Bronchus (tissue), 1 donor: ENCODE data around the gene CEP135.

GRCh38 chr4:53993948-53994892 lies 70.2 kb downstream of the CHIC2 start:
- PRO-cap, result no peak

DNA sequence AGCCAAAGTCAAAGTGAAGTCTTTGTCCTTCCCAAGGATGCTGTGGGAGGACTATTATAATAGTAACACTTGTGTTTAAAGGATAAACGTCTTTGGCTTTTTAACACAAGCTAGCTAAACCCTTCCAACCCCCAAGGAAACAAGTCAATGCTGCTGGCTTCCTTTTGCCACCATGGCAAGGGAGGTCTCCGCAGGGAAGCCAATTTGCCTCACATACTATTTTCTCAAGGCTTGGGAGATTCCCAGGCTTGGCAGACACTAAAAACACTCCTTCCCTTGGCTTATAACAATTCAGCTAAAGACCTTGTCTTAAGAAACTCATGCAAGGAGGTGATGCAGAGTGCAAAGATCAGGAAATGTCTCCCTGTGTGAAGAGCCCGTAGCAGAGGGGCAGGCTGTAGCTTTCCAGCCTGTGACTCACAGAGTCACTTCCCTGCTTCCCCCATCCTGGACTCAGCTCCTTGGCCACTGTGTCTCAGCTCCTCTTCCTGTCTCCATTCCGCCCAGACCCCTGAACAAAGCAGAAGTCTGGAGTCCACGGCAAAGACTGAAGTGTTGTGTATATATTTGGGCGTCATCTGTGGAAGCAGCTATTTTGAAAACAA lies 56.2 kb downstream of the KDR start:
- PRO-cap, result no peak

- PRO-cap, result no peak
Observed at GRCh38 chr4:55172668-55173188, 47.3 kb upstream of the KDR start.

- PRO-cap, result no peak
Observed at GRCh38 chr4:55360951-55361246, 14.9 kb downstream of the SRD5A3 start.

GRCh38 chr4:55435024-55435632 lies 39.4 kb downstream of the TMEM165 start:
- PRO-cap, result no peak

DNA sequence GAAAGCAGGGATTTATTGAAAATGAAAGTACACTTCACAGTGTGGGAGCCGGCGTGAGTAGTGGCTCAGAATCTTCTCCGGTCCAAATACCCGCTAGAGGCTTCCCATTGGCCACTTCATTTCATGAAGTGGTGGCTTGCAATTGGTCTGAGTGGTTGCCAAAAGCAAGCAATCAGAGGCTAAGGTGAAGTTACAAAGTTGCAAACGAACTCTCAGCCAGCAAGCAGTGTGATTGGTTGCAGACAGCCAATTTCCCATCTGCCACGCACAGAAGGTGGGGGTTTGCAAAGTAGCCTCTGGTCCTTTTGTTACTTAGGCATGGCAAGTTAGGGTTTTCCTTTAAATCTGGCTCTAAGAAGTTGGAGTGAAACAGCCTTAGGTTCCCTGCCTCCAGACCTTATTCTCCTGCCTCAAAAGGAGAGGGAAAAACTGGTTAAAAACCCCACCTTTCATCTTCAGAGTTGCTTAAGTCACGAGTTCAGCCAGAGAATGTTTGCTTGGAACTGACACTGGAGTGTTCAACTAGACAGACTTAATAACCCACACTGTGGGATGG lies 6.8 kb upstream of the CLOCK start:
- PRO-cap, result no peak

GRCh38 chr4:55593582-55594193 lies 1.6 kb upstream of the PDCL2 start:
- PRO-cap, result no peak

DNA sequence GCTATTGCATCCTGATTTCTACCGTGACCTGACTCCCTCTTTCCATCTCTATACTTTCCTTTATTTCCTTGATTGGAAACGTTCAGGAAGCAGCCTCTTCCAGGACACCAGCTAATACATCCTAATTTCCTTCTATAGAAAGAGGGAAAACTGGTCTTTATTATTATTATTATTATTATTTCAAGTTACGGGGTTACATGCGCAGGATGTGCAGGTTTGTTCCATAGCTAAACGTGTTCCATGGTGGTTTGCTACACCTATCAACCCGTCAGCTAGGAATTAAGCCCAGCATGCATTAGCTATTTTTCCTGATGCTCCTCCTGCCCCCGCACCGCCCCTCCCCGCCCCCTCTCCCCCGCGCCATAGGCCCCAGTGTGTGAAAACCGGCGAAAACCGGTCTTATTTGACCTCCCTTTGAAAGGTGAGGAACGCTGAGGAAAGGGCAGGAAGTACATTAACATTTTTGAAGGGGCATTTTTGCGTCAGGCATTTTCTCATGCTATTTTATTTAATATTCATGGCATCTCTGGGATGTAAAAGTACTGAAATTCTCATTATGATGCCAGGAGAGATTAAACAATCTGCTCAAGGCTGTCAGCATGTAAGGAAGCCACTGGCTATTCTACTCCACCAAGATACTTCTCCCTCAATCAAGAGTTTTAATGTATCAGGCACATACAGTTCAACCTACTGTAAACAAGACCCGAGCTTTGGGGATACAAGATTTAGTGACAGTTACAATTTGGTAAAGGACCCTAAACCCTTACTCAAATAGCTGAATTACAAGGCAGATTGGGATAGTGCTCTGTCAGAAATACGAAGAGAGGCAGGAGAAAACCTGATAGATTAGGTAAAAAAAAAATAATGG lies 1.1 kb upstream of the NMU start:
- PRO-cap, result no peak

DNA sequence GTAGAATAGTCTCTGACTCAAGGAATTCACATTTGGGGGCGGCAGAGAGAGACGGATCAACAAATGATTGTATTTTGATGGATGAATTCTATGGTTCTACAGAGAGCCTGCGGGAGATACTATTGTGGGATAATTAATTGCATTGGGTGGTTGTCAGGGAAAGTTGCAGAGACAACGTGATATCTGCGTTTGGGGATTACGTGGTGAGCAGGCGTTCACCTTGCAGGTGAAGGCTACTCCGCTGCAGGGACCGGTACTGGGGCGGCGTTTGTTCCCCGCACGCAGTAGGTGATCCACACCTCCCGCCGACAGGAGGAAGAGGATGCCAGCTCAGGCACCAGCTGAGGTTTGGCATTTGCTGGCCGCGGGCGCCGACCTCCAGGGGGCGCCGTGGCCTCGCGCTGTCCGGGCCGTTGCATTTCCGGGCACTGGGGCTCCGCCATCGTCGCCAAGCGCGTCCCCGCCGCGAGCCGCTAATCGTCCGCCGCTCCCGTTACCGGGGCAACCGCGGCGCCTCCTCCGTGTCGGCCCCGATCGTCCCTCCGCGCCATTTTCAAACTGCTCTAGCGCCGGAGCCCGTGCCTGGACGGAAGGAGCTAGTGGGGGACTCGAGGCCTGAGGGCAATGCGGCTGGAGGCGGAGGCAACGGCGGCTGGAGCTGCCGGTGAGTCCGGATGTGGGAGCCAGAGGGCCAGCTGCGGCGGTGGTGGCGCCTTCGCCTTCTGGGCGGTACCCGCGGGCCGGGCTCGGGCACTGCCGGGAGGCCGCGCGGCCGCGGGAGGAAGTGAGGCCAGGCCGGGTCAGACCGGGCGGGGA lies at the start of gene CEP135:
Gene CEP135, plus strand, starts transcription at position 550 of the 816 bp plus-strand sequence.
- PRO-cap, result bidirectional peak, plus-strand start at position 445 of the sequence, minus-strand start at position 350 of the sequence; bidirectional peak, plus-strand start at position 645 of the sequence, minus-strand start at position 724 of the sequence; bidirectional peak, plus-strand start outside the sequence, minus-strand start at position 786 of the sequence

GRCh38 chr4:56218273-56218591 lies 169.1 kb downstream of the AASDH start:
- PRO-cap, result no peak

DNA sequence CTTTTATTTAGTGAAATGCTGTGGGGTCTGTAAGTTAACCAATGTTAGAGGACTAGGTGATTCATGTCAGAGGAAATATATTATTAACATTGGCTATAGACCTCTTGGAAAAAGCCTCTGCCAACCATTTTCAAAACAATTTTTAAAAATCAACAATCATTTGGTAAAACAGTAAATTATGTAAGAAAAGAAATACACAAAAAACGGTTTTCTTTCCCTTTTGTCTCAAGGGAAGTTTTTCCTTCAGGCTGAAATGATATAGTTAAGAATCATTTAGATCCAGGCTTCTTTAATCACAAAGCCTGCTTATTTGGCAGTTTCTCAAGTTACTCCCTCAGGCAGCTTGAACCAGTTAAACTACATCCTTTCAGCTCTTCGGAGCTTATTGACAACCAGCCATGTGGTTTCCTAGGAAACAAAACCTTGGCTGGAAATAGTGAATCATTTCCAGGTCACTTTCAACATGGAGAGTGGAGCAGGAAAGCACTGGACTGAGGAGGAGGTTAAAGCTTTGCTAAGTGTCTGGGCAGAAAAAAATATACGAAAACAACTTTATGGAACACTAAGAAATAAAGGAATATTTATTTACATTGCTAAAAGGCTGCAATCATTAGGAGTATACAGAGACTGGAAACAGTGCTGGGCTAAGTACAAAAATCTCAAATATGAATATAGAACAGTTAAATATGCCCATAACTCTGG lies 22.9 kb upstream of the AASDH start:
- PRO-cap, result unidirectional peak, plus-strand start at position 467 of the sequence

DNA sequence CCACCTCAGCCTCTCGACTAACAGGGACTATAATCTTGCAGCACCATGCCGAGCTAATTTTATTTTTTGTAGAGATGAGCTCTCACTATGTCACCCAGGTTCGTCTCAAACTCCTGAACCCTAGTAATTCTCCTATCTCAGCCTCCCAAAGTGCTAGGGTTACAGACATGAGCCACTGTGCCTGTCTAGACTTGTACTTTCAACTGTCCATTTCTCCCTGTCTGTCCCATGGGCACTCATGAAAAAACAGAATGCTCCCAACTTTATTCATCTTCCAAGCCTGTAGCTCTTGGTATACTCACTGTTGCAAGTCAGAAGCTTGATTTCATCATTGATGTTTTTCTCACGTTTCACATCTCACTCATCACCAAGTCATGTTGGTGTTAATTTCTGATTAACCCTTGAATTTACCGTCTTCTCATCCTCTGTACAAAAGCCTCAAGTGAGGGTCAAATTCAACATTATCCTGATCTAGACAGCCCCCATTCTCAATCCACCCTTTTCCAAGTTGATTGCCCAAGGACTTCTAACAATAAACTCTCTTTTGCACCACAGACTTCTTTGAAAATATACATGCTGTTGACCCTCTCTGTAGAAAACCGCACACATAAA lies 7.3 kb upstream of the SRP72 start:
- PRO-cap, result no peak

DNA sequence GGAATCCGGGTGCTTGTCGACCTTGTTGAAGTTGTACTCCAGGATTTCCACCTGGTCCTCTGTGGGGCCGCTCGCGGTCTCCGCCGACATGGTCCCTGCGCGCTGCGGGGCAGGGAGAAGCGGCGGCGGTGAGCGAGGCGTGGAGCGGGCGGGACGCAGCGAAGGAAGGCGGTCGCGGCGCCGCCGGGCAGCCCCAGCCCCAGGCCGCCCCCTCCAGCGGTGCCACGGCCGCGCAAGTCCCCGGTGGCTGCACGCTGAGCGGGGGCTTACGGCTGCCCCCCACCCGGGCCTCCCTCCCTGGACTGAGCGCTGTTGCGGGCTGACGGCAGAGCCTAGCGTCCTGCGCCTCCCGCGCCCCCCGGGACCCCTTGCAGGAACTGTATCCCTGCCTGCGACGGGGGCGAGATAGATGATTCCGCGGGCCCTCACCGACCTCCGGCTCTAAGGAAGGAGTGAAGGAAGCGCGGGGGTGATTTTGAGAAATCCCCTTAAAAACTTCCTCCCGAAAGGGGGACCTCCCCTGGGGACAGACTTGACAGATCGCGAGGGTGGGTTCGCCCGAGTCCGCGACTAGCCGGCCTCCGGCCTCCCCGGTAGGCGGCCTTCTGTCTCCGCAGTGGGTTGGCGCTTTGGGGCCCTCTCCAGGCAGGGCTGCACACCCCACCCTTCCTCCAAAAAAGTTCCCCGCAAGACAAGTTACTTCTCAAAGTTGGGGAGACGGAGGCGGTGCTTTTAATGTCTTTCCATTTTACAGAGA lies 25.0 kb downstream of the HOPX start:
- PRO-cap, result unidirectional peak, minus-strand start at position 607 of the sequence

DNA sequence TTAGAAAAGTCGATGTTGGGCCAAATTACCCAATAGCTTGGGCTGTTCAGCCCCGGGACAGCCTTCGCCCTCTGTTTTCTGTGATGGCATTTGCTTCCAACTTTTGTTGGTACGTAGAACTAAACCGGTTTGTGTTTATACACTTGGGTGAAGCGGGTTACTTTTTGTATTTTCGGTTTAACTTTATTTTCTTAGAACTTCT lies 1.7 kb downstream of the REST start:
- PRO-cap, result no peak

- PRO-cap, result bidirectional peak, plus-strand start at chr4:56977011, minus-strand start at chr4:56977010
Observed at GRCh38 chr4:56976655-56977366, 595 bp downstream of the NOA1 start.

DNA sequence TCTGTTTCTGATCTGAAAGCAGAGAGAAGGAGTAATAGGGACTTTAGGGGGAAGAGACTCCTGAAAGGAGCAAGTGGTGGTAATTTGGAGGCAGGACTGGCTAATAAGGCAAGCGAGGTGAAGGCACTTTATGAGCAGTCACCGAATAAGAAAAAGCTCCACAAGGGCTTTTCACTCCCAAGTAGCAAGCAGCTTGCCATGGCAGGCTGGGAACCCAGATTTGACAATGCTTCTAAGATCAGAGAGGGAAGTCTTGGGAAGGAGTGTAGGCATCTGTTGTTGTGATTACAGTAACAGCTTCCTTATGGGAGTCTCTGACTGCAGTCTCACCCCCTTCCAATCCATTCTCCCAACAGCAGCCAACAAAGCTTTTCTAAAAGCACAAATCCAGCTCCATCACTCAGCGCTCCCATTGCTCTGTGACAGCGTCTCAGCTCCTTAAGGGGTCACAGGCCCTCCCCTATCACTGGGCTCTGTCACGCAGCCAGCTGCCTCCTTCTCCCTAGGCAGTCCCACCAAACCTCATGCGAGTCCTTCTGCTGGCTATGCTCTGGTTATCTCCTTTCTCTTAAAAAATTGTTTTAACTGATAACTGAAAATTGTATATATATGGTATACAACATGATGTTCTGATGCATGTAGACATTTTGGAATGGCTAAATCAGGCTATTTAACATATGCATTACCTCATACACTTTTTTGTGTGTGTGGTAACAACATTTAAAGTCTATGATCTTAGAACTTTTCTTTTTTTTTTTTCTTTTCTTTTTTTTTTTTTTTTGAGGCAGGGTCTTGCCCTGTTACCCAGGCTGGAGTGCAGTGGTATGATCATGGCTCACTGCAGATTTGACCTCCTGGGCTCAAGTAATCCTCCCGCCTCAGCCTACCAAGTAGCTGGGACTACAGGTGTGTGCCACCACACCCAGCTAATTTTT lies 7.0 kb downstream of the IGFBP7 start:
- PRO-cap, result no peak

DNA sequence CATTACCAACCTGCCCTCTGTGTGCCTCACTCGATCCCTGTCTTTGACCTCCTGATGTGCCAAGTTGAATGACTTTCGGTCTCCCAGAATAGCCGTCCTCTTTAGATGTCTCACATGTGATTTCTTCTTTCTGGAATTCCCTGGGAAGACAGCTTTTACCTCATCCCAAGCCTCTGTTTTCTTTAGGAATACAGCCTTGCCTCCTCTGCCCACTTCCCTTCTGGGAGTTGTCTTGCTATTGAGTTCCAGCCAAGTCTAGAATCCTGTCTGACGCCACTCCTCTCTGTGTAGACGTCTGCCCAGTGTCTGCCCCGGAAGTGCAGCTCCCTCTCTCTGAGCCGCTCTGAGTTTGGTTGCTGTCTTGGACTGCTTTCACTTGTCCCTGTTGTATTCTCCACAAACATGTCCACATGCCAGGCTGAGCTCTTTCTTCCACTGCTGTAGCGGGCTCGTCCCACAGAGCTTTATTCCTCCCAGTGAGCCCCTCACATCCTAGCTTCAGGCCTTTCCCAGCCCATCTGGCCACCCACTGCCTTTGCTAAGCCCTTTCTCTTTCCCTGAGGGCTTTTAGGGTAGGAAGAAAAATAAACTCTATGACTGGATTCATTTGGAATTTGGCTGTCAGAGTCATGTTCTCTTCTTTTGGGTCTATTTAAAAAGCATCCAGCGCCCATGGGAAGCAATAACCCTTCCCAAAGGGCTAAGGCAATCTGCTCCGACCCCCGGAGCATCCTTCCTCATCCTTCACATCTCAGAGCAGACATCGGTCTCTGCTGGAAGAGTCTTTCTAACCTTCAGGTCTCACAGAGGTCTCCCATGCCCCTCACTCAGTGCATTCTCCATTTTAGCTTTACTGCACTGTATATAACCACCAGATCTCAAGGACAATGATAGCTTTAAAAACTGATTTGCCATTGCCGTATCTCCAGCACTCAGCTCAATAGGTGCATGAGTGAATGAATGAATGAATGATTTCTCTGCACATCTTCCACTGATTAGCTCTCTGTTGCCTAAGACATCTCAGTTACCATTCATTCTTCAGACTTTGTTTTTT lies 9.1 kb upstream of the IGFBP7 start:
- PRO-cap, result bidirectional peak, plus-strand start at position 346 of the sequence, minus-strand start at position 229 of the sequence; unidirectional peak, minus-strand start at position 520 of the sequence

DNA sequence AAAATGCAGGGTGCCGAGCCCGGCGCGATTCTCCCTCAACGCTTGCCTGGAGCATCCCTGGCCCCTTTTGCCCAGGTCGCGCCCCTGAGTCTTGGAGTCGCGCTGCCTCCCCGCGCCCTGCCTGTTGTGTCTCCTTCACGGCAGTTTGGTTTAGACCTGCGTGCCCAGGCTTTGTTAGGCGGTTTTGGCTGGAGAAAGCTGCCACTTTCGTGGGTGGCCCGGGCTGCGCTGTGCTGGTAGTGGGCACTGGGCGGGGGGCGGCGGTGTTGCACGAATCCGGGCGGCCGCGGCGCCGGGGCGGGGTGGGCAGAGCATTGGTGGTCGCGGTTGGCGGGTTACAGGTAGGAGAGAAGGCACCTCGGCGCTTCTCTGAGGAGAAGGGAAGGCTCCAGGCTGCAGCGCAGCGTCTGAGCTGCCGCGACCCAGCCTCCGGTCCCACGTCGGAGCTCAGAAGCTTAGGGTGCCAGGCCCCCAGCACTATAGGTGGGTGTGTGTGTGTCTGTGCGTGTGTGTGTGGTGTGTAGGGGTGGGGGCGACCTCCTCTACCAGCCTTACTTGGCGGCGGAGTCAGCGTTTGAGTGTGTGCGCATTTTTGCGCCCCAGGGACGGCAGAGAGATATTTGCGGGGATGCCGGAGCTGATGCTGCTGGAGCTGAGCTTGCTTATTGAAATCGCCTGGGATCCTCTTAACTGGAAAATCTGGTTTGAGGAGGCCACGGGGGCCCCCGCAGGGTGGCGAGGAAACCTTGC lies 2.3 kb downstream of the ADGRL3 start:
- PRO-cap, result no peak

DNA sequence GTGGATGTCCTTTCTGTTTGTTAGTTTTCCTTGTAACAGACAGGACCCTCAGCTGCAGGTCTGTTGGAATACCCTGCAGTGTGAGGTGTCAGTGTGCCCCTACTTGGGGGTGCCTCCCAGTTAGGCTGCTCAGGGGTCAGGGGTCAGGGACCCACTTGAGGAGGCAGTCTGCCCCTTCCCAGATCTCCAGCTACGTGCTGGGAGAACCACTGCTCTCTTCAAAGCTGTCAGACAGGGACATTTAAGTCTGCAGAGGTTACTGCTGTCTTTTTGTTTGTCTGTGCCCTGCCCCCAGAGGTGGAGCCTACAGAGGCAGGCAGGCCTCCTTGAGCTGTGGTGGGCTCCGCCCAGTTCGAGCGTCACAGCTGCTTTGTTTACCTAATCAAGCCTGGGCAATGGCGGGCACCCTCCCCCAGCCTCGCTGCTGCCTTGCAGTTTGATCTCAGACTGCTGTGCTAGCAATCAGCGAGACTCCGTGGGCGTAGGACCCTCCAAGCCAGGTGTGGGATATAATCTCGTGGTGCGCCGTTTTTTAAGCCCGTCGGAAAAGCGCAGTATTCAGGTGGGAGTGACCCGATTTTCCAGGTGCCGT lies 1159.0 kb downstream of the TECRL start:
- PRO-cap, result no peak

DNA sequence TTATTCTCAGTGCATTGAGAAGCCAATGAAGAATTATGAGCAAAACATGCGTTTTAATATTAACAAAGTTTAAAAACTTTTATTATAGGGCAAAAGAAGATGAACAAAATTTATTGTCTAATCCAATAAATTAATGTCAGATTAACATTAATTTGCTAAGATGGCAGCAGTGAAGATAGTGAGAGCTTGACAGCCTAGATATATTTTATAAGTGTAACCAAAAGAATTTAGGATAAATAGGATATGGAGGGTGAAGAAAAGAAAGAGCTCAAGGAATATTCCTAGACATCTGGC lies 603.4 kb downstream of the CENPC start:
- PRO-cap, result no peak